OVCAR3 (cell line): ENCODE results near the gene APH1B.

DNA sequence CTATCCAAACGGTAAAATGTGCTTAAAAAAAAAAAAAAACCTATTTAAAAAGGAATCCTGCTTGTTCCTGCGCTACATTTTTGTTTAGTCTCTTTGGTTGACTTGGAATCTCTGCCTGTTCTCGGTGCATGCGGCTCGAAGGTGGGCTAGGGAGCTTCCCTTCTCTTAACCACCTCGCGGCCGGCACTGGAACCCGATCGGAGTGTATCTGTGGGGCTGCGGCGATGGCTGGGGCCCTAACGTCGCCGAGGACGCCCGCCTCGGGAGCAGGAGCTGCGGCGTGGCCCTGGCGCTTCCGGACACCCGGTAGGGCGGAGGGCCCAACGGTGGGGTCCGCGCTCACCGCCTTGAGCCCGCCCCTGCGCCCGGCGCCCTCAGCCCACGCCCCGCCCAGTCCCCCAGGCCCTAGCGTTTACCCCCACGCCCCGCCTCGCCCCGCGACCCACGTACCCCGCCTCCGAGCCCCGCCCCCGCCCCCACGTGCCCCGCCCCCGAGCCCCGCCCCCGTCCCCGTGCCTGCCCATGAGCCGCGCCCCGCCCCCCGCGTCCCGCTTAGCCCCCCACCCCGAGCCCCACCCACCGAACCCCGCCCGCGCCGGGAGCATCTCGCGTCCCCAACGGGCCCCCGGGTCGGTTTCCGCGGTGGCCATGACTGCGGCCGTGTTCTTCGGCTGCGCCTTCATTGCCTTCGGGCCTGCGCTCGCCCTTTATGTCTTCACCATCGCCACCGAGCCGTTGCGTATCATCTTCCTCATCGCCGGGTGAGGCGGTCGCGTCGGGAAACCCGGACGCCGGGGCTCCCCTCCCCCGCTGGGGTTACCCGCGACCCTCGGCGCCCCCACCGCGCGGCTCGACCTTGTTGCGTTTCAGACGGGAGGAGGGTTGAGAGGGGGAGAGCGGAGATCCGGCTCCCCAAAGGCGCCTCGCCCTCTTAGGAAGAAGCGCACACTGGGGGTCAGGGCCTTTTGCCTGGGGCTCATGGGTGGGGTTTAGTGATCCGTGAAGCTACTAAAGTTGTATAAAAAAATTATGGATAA lies at the start of gene APH1B:
Gene APH1B, plus strand, starts transcription at position 630 of the 1,037 bp plus-strand sequence.
- RRBS, result 4% methylated on average over 28 of the region's 107 CpGs

GRCh38 chr15:63440727-63441185 lies 59.1 kb upstream of the CA12 start:
- RRBS, result no CpG with 5 or more reads among the region's 7 CpGs

DNA sequence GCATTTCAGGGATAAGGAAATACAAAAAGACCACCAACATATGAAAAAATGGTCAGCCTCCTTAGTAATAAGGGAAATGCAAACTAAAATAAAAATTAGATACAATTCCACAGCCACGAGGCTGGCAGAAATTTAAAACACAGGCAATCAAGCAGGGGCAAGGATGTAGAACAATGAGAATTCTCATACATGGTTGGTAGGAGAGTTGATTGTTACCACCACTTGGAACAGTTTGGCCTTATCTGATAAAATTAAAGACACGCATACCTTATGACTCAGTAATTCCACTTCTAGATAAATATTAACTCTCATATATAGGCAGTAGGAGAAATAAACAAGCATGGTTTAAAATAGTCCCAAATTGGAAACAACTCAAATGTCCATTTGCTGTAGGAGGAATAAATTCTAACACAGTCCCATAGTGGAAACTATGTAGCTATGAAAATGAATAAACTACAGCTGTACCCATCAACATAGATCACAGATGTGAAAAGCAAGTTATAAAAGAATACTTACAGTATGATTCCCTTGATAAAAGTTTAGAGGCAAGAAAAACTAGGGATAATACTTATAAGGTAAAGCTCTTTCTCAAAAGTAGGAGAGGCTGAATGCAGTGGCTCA lies 42.3 kb upstream of the USP3 start:
- RRBS, result no CpG with 5 or more reads among the region's 2 CpGs

GRCh38 chr15:63490617-63491531 lies 13.5 kb upstream of the USP3 start:
- RRBS, result no CpG with 5 or more reads among the region's 7 CpGs

GRCh38 chr15:63502858-63503662 lies 1.3 kb upstream of the USP3 start:
- RRBS, result 21% methylated on average over 13 of the region's 30 CpGs

DNA sequence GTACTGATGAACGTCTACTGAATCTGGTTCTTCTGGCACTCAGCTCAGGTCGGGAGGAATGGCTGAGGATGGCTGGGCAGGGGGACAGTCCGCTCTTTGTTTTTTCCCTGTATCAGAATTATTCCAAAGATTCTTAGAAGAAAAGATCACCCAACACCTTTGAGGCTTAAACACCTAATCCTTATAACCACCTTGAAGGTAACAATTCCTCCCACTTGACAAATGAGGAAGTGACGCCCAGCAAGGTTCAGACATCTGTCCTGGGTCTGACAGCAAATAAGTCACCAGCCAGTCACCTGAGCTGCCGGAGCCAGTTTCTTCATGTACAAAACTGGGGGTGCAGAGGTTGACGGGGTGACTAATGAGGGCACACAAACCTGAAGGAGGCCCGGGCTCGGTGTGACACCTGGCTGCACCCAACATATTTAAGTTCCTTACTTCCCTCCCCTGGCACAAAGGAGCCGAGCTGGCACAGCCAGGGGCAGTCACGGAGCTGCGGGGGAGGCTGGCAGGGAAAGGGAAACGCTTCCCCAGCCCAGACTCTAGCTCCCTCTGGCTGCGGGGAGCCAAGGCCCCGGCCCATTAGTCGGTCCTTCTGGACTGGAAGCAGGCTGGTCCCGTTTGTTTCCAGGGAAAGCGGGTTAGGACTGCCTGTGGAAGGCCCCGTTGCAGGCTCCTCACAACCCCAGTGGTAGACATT lies 2.2 kb downstream of the FBXL22 start:
- RRBS, result 15% methylated on average over 2 of the region's 18 CpGs

GRCh38 chr15:63615862-63616728 lies 18.9 kb downstream of the FBXL22 start:
- RRBS, result no CpG with 5 or more reads among the region's 8 CpGs

- RRBS, result no CpG with 5 or more reads among the region's 4 CpGs
These were observed 27.5 kb downstream of the HERC1 start for GRCh38 chr15:63806065-63806882.

DNA sequence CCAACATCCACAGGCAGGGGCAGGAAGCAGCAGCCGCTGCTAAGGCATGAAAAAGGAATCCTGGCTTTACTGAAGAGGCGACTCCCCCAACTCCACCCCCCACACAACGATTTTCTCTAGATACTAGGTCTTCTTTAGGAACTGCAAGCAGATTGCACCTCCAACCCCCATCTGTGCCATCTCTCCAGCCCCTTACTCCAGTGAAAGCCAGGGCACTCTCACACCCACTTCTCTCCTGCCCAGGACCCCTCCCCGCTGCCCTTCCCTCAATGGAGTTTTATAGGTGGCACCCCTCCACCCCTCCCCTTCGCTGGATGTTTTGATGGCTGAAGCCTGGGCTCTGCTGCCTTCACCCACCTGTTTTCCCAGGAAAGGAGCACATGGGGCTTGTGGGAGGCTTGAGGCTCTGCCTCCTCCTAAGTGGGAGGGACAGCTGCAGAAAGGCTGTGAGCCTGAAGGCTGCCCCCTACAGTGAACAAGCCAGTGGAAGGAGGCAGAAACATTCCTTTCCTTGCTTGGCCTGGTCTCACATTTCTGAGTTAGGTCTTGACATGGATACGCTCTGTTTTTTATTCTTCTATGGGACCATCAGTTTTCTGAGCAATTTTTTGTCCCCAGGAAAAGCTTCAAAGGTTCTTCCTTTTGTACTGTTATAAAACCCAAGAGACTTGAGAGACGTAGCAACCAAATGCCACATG lies 82.6 kb upstream of the HERC1 start:
- RRBS, result no CpG with 5 or more reads among the region's 7 CpGs

DNA sequence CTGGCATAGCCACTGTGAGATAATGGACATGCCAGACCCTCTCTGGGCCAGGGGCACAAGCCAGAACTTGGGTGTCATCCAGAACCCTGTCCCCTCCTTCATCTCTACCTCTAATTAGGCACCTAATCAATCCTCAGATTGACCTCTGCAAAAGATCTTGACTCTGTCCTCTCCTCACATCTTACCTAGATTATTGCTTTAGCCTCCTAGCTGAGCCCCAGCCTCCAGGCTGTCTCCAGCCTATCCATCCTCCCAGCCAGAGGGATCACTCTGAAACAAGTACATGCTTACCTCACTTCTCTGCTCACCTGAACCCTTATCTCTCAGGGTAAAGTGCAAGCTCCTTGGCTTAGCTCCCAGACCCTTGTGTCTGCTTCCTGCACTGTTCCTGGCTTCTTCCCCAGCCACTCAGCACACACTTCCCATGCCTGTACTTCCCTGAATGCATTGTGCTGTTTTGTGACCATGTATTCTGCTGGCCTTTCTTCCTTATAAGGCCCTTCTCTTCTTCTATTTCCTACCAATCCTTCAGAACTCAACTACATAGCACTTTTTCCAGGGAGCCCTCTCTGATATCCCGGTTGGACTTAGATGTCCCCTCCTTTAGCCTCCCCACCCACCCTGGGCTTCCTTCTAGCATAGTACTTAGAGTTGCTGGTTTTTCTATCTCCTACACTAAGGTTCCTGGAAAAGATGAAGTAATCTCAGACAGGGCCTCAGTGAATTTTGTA lies 76.2 kb downstream of the DAPK2 start:
- RRBS, result no CpG with 5 or more reads among the region's 1 CpG

DNA sequence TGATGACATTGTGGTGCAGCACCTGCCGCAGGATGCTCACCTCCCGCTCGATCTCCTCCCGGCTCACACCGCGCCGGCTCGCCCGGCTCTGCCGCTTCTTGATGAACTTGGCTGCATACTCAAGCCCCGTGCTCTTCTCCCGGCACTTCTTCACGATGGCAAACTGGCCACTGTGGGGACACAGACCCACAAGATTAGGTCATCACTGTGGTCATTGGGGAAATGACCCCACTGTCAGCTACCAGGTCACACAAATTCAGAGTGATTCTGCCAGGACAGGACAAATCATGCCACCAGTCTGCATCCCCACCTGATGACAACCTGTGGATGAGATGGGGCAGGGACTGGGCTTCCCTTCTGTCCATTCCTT lies 62.7 kb downstream of the DAPK2 start:
- RRBS, result 98% methylated on average over 4 of the region's 13 CpGs

DNA sequence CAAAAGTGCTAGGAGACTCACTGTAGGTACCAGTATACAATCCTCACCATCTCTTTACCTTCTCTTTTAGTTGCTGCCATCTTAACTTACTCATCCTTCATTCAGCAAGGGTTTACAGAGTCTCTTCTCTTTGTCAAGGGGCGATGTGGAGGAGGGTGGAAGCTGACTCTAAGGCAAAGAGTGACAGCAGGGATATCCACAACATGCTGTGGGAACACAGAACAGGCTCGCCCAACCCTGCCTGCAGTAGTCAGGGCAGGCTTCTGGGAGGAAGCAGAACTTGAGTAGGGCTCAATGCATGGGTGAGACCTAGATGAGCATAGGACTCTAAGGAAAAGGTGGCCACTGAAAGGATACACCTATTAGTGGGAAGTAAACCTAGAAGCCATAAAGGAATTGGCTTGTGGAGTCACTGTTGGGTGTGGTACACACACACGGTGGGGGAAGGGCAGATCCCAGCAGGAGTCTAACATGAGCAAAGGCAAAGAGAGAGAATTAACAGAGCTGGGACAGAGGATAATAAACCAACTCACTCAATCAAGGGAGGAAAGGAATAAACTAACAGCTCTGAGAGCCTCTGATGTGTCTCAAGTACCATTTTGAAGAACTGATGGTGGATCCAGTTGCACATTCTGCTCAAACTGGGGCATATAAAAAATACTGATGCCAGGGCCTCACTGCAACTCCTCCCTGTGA lies 23.1 kb downstream of the DAPK2 start:
- RRBS, result no CpG with 5 or more reads among the region's 3 CpGs

GRCh38 chr15:64110987-64111485 lies 15.3 kb downstream of the SNX1 start:
- RRBS, result no CpG with 5 or more reads among the region's 2 CpGs

GRCh38 chr15:64152902-64153362 lies 1.4 kb downstream of the SNX22 start:
- RRBS, result no CpG with 5 or more reads among the region's 11 CpGs

- RRBS, result 11% methylated on average over 3 of the region's 12 CpGs
These were observed 2.1 kb downstream of the SNX22 start for GRCh38 chr15:64153363-64154203.

GRCh38 chr15:64163952-64164325 lies 1.1 kb upstream of the PPIB start:
- RRBS, result no CpG with 5 or more reads among the region's 7 CpGs

GRCh38 chr15:64166313-64167137 lies 3.7 kb upstream of the PPIB start:
- RRBS, result no CpG with 5 or more reads among the region's 7 CpGs

DNA sequence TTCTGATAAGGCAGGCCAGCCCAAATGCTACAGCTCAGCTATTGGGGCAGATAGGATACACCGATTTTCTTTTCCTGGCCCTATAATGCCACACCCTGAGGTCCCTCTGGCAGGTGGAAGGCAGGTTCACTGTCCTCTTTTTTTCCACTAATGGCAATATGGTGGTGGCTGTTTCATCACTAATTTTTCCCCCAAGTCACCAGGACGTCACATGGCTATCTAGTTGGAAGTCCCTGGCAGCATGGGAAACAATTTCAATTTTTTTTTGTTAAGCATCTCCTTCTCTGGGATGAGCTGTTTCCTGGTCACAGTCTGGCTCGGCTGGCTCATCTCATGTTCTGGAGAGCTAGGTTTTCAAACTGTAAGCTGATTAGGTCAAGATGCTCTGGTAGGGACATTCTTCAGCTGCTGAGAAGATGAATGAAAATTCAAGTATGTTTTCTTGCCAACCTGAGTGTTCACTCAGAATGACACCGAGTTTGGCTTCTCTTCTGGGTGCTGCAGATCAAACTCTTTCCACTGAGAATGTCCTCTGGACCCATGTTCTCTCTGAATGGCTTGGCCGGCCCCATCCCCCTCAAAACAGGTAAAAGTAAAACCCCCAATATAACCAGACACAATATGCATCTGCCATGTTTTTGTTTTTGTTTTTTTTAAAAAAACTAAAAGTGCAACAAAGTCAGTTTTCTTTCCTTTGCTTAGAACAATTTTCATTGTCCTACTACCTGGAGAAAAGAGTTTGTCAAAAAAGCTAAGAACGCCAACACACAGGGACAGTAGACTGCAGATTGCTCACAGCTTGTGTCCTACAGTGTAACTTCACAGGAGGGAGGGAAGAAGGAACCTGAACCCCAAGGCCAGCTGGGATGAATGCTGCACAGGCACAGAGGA lies 7.9 kb upstream of the PPIB start:
- RRBS, result no CpG with 5 or more reads among the region's 6 CpGs

DNA sequence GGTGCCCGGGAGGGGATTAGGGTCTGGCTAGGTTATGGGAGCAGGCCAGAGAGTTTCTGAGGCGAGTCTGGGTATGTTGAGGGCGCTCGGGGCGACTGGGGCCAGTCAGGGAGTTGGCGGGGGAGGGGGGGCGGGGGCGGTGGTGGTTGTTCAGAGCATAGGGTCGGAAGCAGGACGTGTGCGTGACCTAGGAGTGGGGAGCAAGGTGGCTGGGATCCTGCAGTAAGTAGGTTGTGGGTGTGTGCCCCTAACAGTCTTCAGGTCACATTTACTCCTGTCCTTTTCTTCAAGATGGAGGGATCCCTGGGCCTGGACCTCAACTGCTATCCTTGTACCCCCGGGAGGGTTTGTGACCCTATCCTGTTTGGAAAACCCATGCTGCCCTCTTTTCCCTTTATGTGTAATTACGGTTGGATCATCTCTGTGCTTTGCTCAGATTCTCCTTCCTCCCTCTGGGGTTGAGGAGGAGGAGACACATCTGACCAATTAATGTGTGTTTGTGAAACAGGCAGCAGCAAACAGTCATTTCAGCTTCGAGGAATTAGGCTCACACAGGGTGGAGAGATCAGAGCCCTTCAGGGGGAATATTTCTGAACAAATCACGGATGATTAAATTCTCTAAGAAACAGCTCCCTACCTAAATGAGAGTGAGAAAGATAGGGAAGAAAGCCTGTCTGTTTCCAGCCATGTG lies 864 bp downstream of the ZNF609 start:
- RRBS, result no CpG with 5 or more reads among the region's 15 CpGs

GRCh38 chr15:64560320-64560869 lies 100.0 kb downstream of the ZNF609 start:
- RRBS, result no CpG with 5 or more reads among the region's 6 CpGs